ENCODE measurements around a stretch of chr10.

- CAGE, long polyA plus RNA = no peak
- RRBS = no CpG with 5 or more reads among the region's 10 CpGs
These were observed 217.2 kb downstream of the PRPF18 start for GRCh38 chr10:13803936-13804355.

DNA sequence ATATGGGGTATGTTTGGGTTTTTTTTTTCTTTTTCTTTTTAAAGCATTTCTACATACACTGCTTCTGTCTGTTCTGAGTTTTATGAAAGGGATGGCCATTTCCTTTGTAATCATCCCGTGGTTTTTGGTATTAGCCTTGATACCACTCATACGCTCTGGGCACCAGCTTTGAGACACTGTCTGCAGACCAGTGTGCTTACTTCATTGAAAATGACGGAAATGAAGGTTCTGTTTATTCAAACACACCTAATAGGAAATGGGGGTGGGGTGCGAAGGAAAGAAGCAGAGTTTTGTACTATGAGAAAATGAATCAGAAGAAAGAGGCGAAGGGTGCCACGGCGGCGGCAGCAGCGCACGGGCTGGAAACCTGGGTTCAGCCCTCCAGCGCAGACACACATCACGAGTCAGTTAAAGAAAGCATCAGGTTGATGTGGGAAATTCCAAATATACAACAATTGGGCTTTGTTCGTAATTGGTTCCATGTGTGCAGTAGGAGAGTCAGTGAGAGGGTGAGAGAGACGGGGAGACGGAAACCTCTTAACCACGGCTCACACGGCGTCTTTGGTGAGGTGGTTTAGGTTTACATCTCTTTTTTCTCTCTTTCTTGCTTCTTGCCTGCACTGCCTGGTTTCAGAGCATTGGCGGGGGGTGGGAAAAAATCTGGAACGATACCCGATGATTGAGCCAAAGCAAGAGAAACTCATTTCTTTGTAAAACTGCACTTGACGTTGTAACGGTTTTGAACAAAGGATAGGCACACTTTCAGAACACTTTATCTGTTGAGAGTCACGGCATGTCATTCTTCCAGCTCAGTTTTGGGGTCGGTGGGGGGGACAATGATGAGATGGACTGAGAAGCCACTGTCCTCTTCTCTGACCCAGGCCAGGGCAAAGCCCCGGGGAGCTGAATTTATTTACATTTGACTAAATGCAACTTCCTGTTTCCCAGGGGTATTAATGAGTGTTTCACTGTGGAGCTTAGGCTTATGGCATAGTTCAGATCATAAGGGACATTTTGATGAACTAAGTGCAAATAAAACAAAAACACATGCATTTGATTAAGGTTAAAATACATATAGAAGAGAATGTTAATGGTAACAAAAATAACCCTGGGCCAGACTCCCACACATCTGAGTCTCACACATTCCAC lies 321.1 kb downstream of the FRMD4A start:
- CAGE, long polyA plus RNA = no peak
- RRBS = no CpG with 5 or more reads among the region's 26 CpGs

DNA sequence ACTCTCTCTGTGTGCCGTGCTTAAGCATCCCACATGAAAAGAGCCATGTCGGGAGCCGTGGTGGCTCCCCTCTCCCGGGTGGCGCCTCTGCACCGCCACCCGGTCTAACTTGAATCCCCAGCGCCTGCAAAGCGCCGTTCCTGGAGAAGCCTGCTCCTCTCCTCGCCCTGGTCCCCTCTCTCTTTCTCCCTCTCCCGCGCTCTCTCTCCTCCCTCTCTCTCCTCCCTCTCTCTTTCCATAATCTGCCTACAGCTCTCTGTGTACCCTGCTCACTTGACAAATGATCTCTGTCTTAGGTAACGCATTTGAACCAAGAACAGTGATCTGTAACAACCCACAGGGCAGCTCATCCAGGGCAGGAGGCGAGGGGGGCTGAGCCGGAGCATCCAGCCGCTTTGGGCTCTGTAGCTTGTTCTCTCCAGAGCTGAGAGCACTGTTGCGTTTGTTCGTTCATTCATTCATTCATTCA lies 156.6 kb downstream of the FRMD4A start:
- CAGE, long polyA plus RNA = no peak
- RRBS = no CpG with 5 or more reads among the region's 19 CpGs

GRCh38 chr10:14181319-14181584 lies 149.5 kb downstream of the FRMD4A start:
- CAGE, long polyA plus RNA = no peak
- RRBS = no CpG with 5 or more reads among the region's 8 CpGs

GRCh38 chr10:14405263-14405687 lies 74.6 kb upstream of the FRMD4A start:
- CAGE, long polyA plus RNA = no peak
- RRBS = no CpG with 5 or more reads among the region's 10 CpGs

DNA sequence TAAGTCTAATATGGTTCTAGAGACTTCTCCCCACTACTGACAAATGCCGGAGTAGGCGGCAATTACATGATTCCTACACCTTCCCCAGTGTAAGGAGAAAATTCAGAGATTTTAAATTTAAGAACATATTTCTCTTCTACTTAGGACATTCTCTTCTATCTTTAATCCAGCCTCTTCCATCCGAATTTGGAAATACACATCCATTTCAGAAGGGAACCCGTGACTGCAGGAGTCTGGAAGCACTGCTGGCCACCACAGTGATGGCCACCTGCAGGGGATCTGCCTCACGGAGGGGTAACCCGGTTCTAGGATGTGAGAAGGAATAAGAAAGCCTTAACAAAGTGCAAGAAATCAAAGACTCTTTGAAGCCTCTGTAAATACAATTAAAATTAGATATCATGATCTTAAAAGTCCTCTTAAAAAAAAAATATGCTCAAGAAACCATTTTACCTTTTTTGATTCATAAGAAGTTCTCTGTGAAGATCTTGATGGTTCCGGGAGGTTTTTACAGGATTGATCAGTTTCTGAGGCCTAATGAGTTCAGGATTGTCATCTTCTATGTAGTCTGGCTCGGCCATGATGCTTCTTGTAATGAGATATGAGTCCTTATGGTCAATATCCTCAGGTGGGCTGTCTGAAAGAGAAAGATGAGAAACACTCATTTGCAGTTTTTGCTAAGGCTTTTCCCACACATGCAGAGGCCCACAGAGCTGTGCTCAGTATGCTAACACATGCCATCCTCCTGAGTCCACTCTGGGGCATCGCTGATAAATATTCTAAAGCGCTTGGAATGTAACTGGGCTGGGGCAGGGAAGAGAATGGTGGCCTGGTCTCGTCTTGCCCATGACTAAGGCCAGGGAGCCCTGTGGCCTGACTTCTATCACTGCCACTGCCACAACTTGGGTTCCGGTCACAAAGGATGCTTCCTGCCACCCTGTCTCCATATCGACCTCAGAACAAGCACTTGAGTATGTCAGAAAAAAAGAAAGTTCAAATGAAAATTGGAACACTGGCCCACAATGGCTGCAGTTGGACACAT lies 199.5 kb upstream of the FRMD4A start:
- CAGE, long polyA plus RNA = no peak
- RRBS = no CpG with 5 or more reads among the region's 13 CpGs

DNA sequence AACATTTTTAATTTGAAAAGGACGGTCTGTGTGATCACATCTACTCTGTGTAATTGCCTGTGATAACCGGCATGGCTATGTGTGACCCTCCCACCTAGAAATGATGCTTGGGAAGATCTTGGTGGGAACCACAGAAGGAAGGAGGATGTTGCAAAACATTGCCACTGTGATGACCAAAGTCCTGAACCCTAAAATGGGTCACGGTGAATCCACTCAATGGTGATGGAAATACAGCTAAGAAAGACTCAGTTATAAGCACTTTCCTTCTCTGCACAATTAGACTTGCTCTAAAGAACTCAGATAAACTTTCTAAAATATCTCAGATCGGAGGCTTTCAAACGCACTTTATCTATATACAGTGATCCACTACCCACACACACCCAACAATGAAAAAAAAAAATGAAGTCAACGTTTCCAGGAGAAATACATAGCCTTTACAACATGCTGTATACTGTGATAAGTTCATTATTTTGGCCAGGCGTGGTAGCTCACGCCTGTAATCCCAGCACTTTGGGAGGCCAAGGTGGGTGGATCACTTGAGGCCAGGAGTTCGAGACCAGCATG lies 221.4 kb upstream of the FRMD4A start:
- CAGE, long polyA plus RNA = no peak
- RRBS = no CpG with 5 or more reads among the region's 9 CpGs

GRCh38 chr10:14559923-14560734 lies 214.6 kb downstream of the FAM107B start:
- CAGE, long polyA plus RNA = no peak
- RRBS = no CpG with 5 or more reads among the region's 13 CpGs

GRCh38 chr10:14587296-14588435 lies 187.0 kb downstream of the FAM107B start:
- CAGE, long polyA plus RNA = no peak
- RRBS = no CpG with 5 or more reads among the region's 13 CpGs

GRCh38 chr10:14597967-14598467 lies 176.7 kb downstream of the FAM107B start:
- CAGE, long polyA plus RNA = no peak
- RRBS = no CpG with 5 or more reads among the region's 9 CpGs

DNA sequence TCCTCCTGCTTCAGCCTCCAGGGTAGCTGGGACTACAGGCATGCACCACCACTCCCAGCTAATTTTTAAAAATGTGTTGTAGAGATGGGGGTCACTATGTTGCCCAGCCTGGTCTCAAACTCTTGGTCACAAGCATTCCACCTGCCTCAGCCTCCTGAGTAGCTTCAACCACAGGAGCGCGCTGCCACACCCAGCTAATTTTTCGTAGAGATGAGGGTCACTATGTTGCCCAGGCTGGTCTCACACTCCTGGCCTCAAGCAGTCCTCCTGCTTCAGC lies 174.0 kb downstream of the FAM107B start:
- CAGE, long polyA plus RNA = no peak
- RRBS = no CpG with 5 or more reads among the region's 3 CpGs

- CAGE, long polyA plus RNA = no peak
- RRBS = no CpG with 5 or more reads among the region's 7 CpGs
These were observed 169.4 kb downstream of the FAM107B start for GRCh38 chr10:14605134-14605851.

GRCh38 chr10:14653365-14654184 lies 121.1 kb downstream of the FAM107B start:
- CAGE, long polyA plus RNA = no peak
- RRBS = no CpG with 5 or more reads among the region's 7 CpGs

DNA sequence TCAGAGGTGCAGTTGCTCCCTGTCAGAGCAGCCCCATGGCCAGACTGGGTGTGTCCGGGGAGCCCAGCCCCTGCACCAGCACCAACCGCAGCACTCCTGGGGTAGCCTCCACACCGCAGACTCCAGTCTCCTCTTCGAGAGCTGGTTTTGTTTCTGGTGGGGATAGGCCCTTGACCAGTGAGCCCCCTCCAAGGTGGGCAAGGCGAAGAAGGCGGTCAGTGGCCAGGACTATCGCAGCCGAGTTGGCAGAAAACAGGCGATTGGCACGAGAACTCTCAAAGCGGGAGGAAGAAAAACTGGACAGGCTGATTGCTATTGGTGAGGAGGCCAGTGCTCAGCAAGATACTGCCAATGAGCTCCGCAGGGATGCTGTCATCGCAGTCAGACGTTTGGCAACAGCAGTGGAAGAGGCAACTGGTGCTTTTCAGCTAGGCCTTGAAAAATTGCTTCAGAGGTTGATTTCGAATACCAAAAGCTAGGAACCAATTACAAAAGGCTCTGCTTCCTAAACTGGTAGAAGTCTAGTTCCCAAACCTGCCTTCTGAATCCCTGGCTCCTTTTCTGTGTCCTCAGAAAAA lies 5.4 kb downstream of the HSPA14 start:
- CAGE, long polyA plus RNA = no peak
- RRBS = no CpG with 5 or more reads among the region's 15 CpGs

DNA sequence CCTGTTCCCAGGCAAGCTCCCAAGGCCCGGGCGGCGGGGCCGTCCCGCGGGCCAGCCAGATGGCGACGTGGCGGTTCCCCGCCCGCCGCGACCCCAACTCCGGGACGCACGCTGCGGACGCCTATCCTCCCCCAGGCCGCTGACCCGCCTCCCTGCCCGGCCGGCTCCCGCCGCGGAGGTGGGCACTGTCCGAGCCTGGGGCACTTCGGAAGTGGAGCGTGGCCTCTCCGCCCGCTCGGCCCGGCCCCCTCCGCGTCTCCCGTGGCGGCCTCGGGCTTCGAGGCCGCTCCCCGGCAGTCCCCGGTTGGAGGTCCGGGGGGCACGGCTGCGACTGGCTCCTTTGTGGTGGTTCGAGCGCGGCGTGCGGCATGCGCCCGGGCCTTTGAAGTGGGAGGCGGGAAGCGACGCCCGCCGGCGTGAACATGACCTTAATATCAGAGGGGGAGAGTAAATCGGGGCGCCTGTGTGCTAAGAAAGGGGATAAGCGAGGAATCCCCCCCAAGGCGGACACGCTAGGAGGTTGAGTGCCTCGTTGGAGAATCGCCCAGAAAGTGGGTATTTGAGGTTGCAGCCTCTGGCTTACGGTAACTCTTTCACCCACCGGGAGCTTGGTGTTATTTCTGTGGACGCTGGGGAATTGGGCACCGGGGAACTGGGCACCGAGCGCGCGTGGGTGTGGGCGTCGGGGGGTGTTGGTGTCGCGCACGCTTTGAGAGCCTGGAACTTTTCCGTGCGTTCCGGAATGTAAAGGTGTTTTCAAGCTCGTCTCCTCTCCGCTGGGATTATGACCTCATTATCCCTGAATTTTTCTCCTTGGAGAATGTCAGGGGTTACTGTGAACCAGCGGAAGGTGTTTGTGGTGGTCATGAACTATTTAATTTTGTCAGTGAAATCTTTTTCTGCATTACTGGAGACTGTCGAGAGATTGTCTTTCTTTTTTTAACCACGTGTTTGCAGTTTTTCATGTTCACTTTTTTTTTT lies 574 bp downstream of the SUV39H2 start:
- CAGE, long polyA plus RNA = no peak
- RRBS = 1% methylated on average over 57 of the region's 85 CpGs

GRCh38 chr10:15245854-15246471 lies 77.5 kb upstream of the NMT2 start:
- CAGE, long polyA plus RNA = no peak
- RRBS = no CpG with 5 or more reads among the region's 6 CpGs

DNA sequence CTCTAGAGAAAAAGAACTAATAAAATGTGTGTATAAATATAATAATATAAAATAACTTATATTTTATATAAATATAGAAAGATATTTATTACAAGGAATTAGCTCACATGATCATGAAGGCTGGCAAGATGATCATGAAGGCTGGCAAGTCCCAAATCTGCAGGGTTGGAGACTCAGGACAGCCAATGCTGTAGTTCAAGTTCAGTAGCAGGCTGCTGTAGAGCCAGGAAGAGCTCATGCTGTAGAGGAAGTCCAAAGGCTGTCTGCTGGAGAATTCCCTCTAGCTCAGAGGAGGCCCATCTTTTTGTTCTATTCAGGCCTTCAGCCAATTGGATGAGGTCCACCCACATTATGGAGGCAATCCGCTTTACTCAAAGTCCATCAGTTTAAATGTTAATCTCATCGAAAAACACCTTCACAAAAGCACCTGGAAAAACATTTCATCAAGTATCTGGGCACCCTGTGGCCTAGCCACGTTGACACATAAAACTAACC lies 24.8 kb upstream of the FAM171A1 start:
- CAGE, long polyA plus RNA = no peak
- RRBS = no CpG with 5 or more reads among the region's 3 CpGs

DNA sequence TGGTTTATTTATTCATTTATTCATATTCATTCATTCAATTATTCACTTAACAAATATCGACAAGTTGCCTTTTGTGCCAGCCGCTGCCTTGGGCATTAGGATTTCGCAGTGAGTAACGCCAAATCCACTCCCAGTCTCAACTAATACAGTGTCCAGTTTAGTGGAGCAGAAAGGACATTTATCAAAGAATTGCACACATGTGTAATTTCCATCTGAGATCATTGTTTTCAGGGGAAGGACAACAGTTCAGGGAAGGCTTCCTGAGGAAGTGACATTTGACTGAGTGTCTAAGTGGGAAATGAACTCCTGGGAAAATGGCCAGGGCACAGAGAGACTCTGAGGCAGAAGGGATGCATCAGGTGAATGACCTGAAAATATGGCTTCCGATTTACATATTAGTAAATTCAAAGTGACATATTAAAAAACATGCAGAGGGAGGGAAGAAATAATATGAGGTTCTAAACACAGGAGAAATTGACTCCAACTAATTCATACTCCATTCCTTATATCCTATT lies 89.4 kb downstream of the ITGA8 start:
- CAGE, long polyA plus RNA = no peak
- RRBS = no CpG with 5 or more reads among the region's 5 CpGs

DNA sequence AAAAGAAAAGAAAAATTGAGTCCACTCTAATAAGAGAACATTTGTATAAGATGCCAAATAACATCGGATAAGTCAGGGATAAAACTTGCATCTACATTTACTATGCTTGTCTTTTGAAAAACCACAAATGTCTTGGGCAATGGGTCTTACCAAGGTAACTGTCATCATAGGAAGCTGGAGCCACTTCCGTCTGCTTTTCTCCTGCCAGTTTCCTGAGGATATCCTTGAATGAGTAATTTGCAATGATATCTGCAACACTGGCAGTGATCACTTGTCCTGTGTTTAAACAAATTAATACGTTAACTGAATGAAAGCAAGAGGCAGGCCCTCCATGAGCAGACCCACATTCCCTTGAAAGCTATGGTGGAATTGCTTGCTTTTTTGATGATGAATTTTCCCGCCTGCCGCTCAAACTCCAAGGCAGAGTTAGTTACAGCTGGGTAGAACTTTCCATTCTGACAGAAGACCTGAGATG lies 47.2 kb downstream of the ITGA8 start:
- CAGE, long polyA plus RNA = no peak
- RRBS = no CpG with 5 or more reads among the region's 5 CpGs

DNA sequence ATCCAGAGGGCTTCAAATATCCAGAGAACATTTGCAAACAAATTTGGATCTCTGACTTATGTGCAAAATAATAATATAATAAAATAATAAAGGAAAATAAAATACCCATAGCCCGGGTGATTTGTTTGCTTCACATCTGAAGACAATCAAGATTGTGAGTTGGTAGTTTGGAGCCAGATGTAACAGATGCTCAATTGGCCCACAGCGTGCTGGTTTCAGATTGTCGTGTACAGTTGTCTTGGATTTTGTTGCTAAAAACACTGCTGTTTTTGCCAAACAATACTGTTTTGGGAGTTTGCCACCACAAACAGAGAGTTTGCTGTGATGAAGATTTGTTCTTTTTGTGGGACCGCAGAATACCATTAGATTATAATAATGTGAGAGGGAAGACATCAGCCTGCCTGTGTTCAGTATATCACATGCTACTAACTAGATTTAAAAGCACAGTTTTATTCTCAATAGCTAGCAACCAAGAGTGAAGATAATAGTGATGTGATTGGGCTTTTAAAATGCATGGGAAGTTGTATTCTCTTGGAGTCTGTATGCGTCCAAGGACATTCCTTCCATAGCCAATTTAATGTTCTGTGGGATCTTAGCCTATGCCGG lies 18.5 kb upstream of the ITGA8 start:
- CAGE, long polyA plus RNA = no peak
- RRBS = no CpG with 5 or more reads among the region's 6 CpGs